ENCODE measurements around the genes C9orf24, FAM205C, PHF24 and ATOSB.

GRCh38 chr9:34328328-34328896 lies 656 bp downstream of the KIF24 start:
- PRO-cap, 2 experiments, result no peak in any of the 2 experiments

GRCh38 chr9:34397522-34398015 lies at the start of gene C9orf24:
C9orf24 (minus strand) TSS chr9:34397810.
- PRO-cap, 2 experiments, result no peak in any of the 2 experiments

GRCh38 chr9:34451065-34451851 lies 7.1 kb downstream of the FAM219A start:
- PRO-cap, 2 experiments, result peak in 2 of 2 experiments; most common plus-strand start chr9:34451441 (in 1)

GRCh38 chr9:34481844-34482163 lies 23.2 kb downstream of the DNAI1 start:
- PRO-cap, 2 experiments, result no peak in any of the 2 experiments

DNA sequence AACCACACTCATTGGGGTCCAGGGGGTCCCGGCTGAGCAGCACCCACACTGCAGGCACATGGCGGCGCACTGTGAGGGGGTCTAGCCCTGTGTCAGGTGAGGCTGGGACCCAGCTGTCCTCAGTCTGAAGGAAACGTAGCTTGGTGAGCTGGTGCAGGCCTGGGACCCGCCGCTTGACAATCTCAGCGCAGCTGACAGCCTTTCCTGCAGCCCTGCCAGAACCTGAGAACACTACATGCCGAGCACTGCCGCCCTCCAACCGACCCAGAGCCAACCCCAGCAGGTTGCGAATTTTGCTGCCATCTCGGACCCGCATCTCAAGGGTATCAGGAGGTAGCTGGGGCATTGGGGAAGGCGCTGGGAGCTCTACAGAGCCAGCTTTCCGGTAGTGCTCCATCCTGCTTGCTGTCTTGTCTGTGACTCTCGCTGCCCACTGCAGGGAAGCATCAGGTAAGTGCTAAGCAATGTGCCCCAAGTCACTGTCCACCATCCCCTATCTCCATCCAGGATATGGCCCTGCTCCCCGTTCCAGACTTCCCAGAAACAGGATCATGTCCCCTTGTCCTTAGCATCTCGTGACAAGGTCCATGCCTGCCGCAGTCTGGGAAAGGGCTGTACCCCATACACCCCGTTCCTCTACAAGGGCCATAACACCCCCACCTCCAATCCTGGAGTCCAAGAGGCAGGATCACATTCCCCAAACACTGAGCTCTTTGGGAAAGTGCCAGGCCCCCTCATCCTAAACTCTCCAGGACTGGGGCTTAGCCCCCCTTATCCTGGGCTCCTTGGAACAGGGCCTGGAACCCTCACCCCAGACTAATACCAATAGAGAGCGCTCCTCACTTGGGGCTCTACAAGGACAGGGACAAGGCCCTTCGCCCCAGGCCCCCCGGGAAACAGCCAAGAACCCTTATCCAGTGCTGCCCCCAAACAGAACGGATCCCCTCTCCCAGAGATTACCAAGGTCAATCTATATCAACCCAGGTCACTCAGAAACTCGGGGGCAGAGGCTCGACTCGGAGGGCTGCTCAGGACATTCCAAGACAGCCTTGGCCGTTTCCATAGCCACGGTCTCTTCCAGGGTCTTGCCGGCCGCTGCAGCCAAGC lies 644 bp downstream of the RPP25L start:
- PRO-cap, 2 experiments, result no peak in any of the 2 experiments

DNA sequence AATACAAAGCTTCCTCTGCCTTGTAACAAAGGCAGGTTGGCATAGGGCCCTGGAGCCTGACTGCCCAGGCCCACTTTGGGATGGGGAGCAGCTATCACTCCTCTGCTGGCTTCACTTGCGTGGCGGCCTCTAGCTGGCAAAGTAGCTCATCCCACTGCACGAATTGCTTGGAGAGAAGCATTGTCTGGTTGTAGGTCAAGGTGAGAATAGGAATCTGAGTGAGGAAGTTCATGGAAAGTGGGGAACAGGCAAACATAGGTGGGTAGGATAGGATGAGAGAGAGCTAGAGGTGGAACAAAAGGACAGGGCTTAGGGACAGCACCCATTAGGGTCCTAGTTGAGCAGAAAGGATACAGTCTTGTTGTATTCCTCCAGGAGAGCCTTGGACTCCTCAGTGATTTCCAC lies 1.8 kb upstream of the RPP25L start:
- PRO-cap, 2 experiments, result no peak in any of the 2 experiments

- PRO-cap, 2 experiments, result no peak in any of the 2 experiments
Measured at GRCh38 chr9:34709490-34710005, 388 bp downstream of the CCL21 start.

DNA sequence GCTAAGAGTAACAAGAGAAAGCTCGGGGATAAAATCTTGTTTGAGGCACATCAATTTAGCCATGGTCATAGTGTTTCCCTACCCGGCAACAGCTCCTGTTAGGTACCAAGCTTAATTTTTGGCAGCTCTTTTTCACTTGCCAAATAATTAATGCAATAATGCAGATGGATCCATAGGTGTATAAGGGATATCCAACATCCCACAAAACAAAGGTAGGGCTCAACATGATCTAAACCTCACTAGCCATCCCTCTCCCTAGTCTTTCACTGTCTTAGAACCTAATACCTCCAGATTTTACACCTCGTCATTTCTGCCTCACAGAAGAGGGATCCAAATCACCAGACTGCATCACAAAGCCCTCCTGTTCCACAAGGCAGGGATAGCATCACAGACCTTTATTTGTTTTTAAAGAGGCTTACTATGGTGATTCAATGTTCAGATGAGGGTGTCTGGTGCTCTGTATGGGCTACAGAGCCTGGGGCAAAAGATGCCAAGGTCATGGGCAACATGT lies at the start of gene FAM205C:
FAM205C (minus strand) TSS at position 268 of the 511 bp plus-strand sequence.
- PRO-cap, 2 experiments, result no peak in any of the 2 experiments

GRCh38 chr9:34937925-34938163 lies 20.2 kb upstream of the PHF24 start:
- PRO-cap, 2 experiments, result no peak in any of the 2 experiments

GRCh38 chr9:34957402-34958623 lies at the start of gene PHF24:
PHF24 (plus strand) TSS chr9:34958285.
- PRO-cap, 2 experiments, result no peak in any of the 2 experiments

DNA sequence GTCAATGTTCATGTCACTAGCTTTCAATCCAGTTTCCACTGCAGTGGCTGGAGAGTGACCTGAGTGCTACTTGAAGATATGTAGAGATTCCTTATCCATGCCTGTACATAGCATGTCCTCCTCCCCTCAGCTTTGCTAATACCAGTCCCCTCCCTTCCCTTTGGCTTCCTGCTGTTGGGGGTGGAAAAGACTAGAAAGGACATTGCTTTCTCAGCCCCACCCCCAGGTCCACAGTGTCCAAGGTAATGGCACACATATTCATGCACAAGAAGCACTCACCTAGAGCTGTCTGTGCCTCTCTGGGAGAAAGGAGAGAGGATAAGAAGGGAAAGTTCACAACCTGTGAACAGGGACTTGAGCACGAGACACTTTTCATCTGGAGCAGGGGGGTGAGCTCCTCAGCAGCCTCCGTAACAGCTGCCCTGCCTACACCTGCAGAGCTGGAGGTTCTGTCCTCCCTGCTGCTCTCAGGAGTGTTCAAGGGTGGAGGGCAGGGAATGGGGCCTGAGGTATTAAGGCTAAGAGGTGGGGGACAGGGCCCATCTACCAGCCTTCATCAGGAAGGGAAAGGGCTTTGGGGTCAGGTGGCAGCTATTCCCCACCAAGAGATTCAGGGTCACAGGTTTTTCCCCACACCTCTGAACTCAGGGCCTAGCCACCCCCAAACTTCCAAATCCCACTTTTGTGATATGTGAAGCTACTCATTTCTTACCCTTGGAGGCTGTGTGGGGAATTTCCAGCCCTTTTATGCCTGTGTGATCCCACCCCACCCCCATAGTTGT lies 8.1 kb downstream of the DNAJB5 start:
- PRO-cap, 2 experiments, result no peak in any of the 2 experiments

DNA sequence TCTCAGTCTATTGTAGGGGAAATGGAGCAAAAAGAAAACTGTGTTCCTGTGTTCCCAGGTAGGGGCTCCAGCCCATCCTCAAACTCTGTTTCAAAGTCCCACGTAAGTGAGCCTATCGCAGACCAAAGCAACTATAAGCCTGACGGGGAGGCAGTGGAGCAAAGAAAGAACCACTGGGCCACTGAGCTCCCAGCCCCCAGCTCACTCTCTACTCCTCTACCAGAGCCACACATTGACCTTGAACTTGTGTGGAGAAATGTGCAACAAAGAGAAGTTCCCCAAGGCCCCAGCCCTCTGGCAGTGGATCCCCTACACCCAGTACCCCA lies 2.4 kb downstream of the C9orf131 start:
- PRO-cap, 2 experiments, result no peak in any of the 2 experiments

DNA sequence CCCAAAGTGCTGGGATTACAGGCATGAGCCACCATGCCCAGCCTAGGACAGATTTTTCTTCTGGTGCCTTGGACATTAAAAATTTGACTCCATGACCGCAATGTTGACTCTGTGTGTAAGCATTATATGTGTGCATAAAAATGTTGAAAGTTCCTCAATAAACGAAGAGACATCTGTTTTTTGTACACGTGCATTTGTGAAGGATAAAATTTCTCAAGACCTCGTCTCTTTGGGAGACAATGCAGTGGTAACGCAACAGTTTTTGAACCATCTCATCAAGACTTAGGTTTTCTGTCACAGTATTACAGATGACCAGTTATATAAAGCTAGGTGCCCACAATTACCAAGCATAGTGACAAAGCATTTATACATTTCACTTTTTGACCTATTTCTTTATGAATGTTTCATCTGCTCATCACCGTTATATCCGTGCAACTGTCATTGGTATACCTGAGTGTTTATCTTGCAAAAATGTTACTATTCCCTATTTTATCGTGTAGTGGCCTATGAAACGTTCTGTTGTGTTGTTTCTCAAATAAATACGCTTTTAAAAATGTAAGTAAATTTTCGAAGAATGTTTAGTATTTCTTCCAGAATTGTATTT lies 13.2 kb downstream of the C9orf131 start:
- PRO-cap, 2 experiments, result no peak in any of the 2 experiments

DNA sequence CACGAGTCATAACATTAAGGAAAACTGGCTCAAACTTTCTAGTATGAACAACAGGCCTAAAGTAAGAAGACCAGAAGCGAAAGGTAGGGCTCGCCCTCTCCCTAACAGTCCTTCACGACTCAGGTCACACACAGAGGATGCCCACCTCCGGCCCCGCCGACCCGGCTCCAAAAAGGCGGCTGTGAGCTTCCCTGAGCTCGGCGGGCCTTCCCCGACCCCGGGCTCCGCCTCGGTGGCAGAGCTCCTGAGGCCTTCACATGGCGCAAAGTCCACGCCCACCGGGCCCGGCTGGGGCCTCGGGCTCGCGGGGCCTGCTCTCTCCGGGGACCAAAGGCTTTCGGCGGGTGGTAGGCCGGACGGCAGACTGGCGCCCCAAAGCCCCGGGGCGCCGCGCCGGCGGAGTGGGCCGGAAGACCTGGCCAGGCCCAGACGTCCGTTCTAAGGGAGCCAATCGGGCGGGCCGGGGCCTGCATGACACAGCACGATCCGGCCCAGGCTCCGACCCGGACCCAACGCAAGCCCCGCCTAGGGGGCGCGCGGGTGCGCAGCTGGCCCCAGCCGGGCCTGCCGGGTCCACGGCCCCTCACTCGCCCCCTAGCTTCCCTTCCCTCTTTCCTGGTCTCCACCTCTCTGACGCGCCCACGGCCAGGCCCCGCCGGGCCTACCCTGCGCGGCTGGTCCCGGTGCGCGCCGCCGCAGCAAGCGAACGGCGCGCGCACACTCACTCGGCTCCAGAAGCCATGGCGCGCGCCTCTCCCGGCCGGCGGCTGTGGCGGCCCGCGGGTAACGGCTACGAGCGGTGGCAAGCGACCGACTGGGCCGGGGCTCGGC lies 598 bp downstream of the VCP start:
- PRO-cap, 2 experiments, result peak in 2 of 2 experiments; most common plus-strand start position 528 of the sequence (in 2); most common minus-strand start position 392 of the sequence (in 2)

DNA sequence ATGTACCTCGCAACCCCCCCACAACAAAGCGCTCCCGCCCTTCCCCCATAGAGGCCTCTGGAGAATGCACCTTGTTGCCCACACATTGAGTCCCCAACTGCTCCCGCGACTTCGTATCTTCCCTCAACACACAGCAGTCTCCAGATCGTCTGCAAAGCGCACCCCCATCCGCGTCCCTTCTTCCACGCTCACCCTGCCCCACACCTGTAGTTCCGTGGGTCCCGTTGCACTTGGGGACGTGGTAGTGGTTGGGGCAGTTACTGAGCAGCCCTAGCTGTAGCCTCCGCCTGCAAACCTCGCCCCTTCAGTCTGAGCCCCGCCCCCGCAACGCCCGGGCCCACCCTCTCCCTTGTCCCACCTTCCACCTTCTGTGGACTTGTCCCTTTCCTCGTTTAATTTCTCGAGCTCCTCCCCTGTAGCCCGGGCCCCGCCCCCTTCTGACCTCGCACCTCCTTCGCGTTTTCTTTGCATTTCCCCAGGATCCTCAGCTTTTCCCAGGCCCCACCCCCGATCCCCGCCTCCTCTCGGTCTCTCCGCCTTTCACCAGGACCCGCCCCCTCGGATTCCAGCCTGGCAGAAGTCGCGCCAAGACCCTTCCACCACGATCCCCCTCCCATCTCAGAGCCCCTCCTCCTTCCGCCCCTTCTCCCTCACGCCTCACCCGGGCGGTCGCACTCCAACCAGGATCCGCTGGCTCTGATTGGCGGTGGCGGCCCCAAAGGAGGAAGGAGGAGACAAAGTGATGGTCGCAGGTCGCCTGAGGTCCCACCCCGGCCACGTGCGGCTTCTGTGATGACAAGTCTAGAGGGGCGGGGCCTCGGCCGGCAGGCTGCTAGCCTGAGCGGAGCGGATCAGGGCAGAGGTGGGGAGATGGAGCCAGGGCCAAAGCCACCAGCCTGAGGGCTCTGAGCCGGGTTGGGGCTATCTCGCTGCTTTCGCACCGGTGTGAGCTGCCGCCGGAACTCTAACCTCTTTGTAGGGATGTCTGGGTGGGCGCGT lies at the start of gene ATOSB:
ATOSB (minus strand) TSS at position 262 of the 999 bp plus-strand sequence.
- PRO-cap, 2 experiments, result peak in 2 of 2 experiments; most common plus-strand start position 549 of the sequence (in 2); most common minus-strand start position 311 of the sequence (in 2)

DNA sequence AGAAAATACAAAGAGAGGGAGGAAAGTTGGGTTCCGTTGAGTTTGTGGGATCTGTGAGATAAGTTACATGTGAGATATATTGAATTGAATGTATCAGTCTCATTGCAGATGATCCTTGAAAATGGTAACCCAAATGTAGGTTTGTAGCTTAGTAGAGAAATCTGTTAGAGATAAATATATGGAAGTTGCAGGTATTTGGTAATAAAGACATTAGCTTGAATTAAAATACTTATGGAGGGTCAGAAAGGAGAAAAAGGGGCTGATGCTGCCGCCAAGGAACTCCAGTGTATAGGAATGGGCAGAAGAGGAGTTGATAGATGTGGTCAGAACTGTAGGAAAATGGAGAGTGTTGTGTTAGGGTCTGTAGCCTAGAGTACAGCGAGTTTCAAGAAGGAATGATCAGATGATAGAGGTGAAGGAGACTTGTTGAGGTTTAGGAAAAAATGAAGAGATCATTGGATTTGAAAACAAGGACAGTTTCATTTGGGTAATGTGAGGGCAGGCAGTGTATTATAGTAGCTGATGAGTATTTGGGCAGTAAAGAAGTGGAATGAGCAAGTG lies 13.4 kb downstream of the UNC13B start:
- PRO-cap, 2 experiments, result no peak in any of the 2 experiments

GRCh38 chr9:35237263-35237954 lies 75.6 kb downstream of the UNC13B start:
- PRO-cap, 2 experiments, result no peak in any of the 2 experiments

DNA sequence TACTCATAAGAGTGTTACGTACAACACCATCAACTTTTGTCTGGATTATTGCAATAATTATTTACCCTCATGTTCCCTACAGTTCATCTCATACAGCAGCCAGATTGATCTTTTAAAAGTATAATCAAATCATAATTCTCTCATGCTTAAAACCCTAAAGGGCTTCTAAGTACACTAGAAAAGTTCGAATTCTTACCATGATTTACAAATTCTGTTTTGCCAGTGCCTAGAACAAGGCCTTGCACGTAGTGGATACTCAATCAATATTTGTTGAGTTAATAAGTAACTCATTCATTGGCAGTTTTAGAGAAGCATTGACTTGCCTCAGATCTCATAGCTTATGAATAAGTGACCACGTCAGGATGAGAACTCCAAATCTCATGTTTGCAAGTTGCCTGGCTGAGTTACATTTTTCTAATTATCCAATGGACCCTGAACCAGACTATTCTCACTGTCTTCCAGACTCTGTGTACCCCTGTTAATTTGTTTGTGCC lies 96.1 kb downstream of the UNC13B start:
- PRO-cap, 2 experiments, result no peak in any of the 2 experiments

GRCh38 chr9:35277893-35278417 lies 116.1 kb downstream of the UNC13B start:
- PRO-cap, 2 experiments, result no peak in any of the 2 experiments

- PRO-cap, 2 experiments, result no peak in any of the 2 experiments
Measured at GRCh38 chr9:35561713-35562596, 1.7 kb downstream of the FAM166B start.

All from right ventricle myocardium (tissue), 1 donor.